H7 (cell line): ENCODE data around the genes SCAMP3 and CLK2.

GRCh38 chr1:155187846-155188760 is 14.5 kb downstream of the TRIM46 start:
- RAMPAGE, long total RNA = no peak

DNA sequence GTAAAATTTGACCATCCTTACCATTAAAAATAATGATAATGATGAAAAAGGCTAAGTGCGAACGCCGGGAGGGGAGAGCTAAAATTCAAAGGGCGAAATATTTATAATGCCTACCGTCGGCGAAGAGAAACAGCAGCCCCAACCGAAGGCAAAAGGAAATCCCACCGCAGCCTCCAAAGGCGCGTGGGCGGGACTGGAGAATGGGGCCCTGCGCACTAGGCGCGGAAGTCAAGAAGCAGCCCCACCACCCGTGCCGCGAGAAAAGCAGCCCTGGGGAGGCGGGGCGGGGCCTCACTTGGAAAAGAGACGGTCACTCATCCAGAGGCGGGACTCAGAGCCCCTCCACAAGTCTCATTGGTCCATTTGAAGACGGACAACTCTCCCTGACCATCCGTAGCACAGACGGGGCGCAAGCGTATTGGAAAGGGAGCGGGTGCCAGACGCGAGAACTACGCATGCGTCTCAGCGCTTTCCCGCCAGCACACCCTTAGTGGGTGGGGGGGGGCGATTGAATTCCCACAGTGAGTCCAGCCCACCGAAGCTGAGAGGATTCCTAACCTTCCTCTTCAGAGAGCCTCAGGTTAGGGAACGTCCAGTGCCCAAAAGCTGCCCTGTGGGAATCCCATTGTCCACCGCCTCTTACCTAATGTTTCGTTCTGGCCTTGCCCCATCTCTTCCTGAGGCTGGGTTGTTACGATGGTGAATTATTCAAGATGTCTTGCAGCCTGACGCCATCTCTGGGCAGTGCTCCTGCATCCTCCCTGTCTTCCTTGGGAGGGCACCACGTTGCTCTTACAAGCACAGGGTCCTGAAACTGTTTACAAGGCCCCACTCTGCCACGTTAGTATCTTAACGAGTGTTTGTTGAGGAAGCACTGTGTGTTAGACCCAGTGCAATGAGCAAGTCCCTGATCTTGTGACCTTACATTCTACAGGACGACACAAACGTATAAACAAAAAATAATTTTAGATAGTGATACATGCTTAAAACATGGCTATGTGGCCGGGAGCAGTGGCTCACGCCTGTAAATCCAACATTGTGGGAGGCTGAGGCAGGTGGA is 13.5 kb downstream of the GBA1 start:
- RAMPAGE, long total RNA = start-site peak on the minus strand centred at position 175 of the sequence, 51 bp wide, 7 reads; start-site peak on the minus strand centred at position 277 of the sequence, 8 bp wide, 7 reads

GRCh38 chr1:155247318-155248369 is 6.6 kb upstream of the GBA1 start:
- RAMPAGE, long total RNA = no peak

DNA sequence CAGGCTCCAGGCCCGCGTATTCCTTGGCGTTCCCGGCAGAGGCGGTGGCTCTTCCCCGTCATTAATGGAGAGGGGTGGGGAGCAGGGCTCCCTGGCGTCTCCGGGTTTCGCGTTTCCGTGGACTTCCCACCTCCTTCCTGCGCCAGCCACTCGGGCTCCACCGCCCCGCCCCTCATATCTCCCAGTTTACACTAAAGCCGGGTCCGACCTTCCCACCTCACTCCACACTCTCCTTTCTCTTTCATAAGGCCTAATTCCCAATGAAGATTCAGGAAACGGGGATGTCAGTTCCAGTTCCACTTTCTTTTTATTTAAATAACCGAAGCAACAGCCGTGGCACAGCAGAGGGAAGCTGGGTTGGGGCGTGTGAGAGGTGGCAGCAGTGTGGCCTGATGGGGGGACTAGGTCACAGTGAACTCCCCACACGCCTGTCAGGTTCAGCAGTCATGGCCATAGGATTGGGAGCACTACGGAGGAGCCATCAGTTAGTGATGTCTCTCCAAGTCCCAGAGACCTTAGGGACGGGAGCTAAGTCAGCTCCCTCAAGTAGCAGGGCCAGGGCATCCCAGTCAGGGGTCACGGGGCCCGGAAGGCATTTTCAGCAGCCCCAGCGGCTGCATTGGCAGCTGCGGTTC is 531 bp upstream of the ENTREP3 start:
- RAMPAGE, long total RNA = no peak

DNA sequence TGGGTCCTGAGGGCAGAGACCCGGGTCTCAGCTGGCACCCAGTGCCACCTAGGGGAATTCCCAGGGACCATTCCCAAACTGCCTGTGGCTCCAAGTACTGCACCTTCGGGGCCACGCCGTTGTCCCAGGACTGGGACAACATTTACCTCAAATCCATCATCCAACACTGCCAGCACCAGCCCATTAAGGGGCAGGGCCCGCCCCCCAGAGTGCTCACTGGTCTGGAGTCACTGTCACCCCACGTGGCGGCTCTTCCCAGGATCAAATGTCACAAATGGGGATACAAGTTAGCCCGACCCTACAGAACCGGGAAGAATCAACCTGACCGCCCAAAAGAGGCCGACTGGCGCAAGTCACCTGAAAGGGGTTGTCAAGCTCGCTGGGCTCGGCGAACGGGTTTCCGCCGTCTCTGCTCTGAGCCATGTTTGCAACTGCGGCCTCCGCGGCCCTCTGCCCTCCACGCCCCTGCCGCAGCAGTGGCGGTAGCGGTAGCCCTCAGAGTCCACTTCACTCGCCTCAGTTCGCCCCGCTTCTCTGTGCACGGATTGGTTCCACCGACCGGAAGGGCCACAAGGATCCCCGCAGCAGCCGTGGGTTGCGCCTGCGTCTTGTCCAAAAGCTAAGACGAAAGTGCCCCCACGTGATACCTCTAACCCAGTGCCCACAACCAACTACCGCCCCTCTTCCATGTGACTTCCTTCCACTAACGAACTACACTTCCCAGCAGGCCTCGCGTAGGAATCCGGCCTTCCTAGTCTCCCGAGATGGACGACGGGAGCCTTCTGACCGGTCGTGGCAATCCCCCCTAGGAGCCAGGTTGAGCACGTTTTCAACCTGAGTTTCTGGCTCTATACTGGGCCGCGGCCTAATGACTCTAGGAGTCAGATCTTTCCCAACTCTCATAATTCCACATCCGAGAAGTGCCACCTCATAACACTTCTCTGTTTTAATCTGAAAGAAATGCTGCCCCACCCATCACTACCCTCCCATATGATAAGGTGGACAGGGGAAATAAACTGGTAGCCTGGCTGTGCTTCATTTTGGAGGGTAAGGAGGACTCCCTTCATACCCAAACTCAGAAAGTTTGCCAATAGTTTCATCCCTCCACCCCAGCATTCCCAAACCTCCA is at the start of gene SCAMP3:
SCAMP3 (minus strand) TSS at position 632 of the 1,129 bp plus-strand sequence.
- RAMPAGE, long total RNA = start-site peak on the minus strand centred at position 520 of the sequence, 46 bp wide, 593 reads

DNA sequence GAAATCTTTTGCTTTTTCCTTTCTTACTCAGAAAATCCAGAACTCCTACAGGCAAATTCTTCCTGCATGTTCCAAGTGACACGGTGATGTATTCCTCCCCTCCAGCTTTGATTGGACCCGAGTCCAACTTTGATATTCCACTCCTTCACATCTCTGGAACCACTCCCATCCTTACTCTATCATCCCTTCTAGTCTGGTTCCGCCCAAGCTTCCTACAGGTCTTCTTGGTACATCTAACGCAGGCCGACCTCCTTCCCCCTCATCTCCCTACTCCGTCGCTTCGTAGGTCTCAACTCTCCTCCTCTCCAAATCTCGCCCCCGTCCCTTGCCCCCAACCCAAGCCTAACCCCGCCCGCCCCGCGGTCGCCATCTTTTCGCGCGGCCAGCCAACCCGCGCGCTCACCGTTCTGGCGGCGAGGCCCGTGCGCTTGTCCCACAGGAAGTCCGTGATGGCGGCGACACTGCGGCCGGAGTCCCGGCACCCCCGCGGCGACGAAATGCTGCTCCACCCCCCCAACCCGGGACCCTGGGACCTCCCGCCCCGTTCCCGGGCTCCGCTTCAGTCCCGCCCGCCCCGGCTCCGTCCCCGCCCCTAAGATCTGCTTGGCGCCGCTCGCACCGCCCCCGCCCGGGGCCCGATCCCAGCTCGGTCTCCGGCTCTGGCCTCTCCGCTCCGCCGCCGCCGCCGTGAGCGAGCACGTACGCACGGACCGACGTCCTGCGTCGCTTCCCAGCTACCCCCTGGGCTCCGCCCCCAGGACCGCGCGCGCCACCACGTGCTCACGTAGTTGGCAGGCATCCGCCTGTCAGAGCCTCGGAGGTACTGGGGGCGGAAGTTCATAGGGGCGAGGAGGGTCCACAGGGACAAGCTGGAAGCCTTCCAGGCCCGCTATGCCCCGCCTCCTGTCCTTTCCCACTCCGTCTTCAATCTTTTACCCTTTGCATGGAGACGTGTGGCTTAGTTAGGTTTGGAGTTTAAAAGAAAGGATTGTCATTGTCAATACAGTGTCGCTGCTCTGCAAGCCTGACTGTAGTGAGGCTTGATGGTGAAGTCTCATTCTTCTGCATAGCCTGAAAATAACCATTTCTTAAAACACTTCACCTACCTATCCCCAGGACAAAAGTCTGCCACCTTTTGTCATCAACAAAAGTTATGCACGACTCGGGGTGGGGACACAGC is at the start of gene CLK2:
CLK2 (minus strand) TSS at position 707 of the 1,180 bp plus-strand sequence.
- RAMPAGE, long total RNA = no peak

GRCh38 chr1:155322558-155323188 is 2.0 kb downstream of the RUSC1 start:
- RAMPAGE, long total RNA = no peak

GRCh38 chr1:155468215-155468841 is 94.3 kb downstream of the ASH1L start:
- RAMPAGE, long total RNA = no peak

- RAMPAGE, long total RNA = no peak
Observed at GRCh38 chr1:155562091-155562248, 633 bp downstream of the ASH1L start.

GRCh38 chr1:155563405-155563873 is 836 bp upstream of the ASH1L start:
- RAMPAGE, long total RNA = no peak

DNA sequence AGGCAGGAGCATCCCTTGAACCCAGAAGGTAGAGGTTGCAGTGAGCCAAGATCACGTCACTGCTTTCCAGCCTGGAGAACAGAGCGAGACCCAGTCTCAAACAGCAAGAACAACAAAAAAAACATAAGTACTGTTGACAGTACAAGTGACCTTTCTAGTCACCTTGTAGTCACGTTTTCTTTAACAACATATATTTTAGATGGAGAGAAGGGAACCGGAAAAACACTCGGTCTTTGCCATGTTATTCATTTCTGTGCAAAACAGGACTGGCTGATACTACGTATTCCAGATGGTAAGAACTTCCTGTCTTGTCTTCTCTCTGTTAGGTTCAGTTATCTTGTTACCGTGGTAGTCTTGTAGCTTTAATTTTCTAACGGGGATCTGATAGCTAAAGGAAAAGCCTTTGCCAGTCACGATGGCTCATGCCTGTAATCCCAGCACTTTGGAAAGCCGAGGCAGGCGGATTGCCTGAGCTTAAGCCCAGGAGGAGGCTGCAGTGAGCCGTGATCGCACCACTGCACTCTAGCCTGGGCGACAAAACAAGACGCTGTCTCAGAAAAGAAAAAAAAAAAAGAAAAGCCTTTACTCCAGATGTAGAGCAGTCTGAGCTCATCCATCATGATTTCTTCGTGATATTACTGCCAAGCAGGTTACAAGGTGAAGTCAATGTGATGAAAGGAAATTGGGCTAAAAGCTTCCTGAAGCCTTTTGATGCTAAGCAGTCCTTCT is 11.2 kb upstream of the MSTO1 start:
- RAMPAGE, long total RNA = no peak

- RAMPAGE, long total RNA = no peak
Observed at GRCh38 chr1:155636557-155636915, 26.5 kb downstream of the MSTO1 start.

DNA sequence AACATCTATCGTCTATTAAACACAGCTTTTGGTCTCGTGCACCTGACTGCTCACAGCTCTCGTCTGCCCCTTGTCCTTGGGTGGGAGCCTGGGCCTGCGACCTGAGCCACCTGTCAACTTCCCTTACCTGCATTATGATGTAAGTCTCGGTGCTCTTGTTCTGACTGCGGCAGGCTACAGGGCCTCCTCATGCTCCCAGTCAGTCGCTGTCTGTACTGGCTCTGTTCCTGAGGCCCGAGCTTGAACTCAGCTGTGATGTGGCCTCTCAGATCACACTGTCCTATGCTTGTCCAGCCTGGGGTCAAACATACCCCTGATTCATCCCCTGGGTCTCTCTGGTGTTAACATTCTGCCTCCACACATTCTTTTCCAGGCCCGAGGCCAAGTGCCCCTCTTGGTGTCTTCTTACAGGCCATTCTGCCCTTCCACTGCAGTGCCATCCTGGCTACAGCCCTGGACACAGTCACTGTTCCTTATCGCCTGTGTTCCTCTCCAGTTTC is 59.1 kb downstream of the DAP3 start:
- RAMPAGE, long total RNA = no peak

DNA sequence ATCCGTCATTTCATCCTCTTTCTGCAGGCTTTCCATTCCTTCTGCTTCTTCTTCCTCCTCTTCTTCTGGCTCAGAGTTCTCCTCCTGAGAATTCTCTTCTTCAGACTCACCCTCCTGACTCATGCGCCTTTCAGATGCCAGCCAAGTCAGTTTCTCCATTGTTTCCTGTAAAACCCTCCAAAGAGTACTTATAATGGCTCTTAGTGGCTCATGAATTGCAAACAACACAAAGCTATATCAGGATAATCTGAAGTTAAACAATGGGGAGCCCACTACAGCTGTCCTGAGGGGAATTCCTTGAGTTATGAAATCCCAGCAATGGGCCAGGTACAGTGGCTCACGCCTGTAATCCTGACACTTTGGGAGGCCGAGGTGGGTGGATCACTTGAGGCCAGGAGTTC is 74.5 kb downstream of the DAP3 start:
- RAMPAGE, long total RNA = no peak

- RAMPAGE, long total RNA = no peak
Observed at GRCh38 chr1:155965039-155965781, 13.1 kb downstream of the ARHGEF2 start.

- RAMPAGE, long total RNA = no peak
Observed at GRCh38 chr1:155989194-155989849, 11.0 kb upstream of the ARHGEF2 start.

DNA sequence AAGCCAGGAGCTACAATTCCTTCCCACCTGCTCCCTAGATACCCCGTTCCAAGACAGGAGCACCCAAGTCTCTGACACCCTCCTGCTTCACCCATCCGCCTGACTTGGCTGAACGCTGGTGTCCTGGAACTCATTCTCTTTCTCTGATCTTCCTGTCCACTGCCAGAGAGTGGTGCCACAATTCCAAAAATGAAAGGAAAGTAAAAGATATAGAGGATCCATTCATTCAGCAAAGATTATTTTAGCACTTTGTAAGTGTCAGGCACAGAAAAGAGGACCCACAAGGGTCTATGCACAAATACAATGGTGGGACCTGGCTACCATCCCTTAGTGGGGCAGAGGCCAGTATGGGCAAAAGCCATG is 19.2 kb downstream of the SSR2 start:
- RAMPAGE, long total RNA = no peak

DNA sequence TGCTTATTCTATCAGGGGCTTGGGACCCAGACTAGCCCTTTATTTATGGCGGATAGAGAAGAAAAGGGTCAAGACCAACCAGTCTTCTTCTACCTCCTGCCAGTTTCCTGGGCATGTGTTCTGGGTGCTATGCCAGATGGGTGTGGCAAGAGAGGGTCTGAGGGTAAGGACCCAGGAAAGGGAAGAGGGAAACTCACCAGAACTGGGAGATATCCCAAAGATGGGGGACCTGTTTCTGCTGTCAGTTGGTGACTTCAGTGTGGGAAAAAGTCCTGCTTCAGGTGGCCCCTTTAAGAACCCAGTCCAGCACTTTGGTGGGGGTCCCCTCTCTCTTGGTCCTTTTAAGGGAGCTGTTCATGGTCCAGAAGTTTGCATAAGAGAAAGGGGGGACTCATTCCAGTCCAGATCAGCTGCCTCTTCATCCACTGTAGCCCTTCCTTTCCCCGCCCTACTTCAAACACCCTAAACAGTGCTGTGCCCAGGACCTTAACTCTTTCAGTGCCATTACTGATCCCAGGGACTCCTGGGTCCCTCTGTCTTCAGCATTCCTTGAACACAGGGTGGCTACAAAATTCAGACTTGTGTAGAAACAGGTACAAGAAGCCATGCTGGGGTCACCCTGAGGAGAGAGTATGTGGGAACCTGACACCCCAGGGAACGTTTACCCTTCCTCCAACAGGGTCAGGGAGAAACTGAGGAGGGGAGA is 18.4 kb downstream of the SSR2 start:
- RAMPAGE, long total RNA = no peak

DNA sequence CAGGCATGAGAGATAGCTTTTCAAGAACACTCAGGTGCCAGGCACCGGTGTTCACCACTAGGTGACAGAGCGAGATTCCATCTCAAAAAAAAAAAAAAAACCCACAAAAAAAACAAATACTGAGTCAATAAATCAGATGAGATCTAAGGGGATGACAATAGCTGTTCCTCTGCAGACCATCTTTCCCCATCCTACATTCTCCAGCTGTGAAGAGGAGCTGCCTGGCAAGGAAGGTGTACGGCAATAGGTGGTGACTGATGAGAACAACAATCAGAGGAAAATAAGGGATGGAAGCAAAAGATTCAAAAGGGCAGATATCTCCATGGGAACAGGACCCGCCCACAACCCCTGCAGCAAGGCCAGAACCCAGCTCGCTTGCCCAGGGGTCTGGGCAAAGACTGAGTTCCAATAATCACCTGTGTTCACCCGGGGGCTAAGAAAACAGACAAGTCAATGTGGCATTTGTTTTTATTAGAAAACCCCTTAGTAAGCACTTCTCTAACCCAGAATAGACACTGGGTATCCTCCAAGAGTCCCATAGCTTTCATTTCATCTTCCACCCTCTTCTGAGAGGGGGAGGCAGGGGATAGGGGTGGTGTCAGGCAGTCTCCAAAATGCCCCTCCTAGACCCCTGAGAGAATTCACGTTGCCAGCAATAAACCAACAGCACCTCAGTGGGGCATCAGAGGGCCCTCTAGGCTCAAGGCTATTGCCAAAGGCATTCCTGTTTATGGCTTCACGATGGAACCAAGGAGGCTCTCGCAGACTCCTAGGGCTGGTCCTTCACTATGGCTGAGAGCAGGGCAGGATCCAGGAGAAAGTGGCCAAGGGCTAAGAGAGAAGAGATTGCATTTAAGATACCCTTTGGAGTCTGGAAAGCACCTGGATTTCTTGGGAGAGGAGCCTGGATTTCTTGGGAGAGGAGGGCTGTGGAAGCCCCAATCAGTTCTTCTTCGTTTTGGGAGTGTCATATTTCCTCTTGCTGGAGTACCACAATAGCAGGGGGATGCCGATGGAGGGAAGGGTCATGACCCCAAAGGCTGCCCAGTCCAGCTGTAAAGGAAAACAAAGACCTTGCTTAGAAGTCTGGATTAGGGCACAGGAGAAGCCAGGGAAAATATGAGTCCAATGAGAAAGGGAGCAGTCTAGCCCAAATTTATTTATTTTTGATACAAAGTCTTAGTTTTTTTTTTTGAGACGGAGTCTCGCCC is 11.7 kb downstream of the SSR2 start:
- RAMPAGE, long total RNA = no peak

GRCh38 chr1:156011192-156011445 is 9.6 kb downstream of the SSR2 start:
- RAMPAGE, long total RNA = no peak